Gastrocnemius medialis (tissue), 3 donors: ENCODE measurements around a stretch of chr15.

DNA sequence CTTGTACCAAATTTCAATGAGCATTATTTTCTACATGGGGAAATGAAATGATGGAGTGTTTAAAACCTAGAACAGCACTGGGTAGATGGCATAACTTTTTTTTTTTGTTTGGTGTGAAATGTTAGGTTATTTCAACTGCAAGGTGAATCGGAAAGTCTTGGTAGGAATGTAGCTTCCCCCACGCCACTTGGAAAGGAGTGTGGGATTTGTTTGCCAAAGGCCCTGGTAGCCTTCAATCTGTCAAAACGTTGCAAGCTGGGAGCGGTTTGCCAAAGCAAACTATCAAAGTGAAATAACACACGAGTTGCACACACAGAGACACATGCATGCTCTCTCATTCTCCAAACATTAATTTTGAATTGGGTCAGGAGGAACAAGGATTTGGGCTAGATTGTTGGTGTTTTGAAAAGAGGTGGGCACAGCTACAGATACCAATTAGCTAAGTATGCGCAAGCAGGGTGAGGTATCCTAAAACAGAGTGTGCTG lies 34.7 kb downstream of the THSD4 start:
- PRO-cap = no peak
- RAMPAGE, long total RNA, 3 experiments = no peak in any of the 3 experiments

- PRO-cap = no peak
- RAMPAGE, long total RNA, 3 experiments = start-site peak on the minus strand in 1 of 3 experiments, at chr15:71165134-71165513 at its widest, 7 to 13 reads per replicate
Measured at GRCh38 chr15:71164535-71165689, 49.6 kb downstream of the THSD4 start.

DNA sequence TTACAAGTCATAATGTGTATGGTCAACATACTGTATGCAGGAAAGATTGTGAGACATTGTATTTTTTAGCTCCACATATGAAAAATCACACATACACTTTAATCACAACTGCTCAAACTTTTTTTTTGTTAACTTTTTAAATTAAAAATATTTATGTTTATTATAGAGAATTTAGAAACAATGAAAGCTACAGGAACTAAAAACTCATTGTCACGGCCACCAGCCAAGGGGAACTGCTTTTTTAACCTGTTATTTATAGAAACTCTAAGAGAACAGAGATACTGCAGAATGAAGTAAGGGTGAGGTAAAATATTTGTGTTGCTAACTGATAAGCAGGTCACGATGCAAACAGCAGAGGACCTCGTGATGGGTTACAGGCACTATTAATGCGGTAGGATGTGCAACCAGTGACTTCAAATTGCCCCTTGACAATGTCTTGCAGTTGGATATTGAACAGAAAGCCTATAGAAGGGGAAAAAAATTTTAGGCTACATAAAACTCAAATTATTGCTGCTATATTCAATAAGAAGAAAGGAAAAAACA lies 53.1 kb downstream of the THSD4 start:
- PRO-cap = no peak
- RAMPAGE, long total RNA, 3 experiments = no peak in any of the 3 experiments

GRCh38 chr15:71245532-71245910 lies 130.2 kb downstream of the THSD4 start:
- PRO-cap = no peak
- RAMPAGE, long total RNA, 3 experiments = no peak in any of the 3 experiments

- PRO-cap = no peak
- RAMPAGE, long total RNA, 3 experiments = no peak in any of the 3 experiments
Measured at GRCh38 chr15:71385364-71385652, 270.0 kb downstream of the THSD4 start.

DNA sequence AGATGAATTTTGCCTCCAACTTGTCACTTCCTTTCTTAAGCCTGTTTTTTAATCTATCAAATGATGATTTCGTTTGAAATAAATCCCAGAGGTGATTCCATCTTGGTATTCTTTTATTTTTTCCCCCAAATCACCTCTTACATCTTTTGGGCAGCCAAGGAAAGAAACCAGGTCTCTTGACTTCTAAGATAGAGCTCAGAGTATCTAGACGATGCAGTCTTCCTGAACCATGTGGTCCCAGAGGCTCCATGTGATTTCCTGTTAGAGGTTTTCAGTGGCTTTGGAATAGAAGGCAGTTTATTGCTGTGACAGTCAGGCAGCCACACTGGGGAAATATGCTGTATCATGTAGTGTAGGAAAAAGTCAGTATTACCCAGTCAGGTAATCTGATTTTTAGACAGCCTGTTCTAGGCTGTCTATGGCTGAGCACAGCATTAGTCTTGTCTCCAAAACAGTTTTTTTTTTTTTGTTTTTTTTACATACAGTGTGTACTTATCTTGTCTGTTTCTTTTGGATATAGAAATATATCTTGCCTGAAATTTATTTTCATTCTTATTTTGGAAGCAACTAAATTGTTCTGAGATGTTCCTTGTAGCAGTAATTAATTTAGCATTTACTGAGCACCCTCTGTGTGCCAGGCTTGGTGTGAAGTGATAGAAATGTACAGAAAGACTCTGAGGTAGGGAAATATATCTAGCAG lies 294.3 kb downstream of the THSD4 start:
- PRO-cap = no peak
- RAMPAGE, long total RNA, 3 experiments = no peak in any of the 3 experiments

- PRO-cap = no peak
- RAMPAGE, long total RNA, 3 experiments = no peak in any of the 3 experiments
Measured at GRCh38 chr15:71447652-71448192, 332.5 kb downstream of the THSD4 start.

- PRO-cap = no peak
- RAMPAGE, long total RNA, 3 experiments = no peak in any of the 3 experiments
Measured at GRCh38 chr15:71455055-71455527, 339.8 kb downstream of the THSD4 start.

DNA sequence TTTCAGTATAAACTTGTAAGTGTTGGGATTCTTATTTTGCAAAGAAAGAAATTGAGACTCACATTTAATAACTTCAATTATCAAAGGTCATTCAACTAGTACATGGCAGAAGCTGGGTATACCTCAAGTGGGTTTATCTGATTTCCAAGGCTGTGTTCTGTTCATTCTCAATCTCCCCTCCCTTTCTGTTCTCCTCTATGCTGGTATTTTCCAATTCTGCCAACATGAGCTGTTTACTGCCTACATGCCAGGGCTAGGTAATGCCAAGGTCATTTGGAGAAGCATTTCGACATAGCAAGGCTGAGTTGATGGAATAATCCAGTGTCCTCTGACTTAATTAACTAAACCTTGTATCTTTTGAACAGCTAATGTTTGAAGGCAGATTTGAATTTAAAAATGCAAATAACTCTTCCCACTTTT lies 309.1 kb upstream of the NR2E3 start:
- PRO-cap = no peak
- RAMPAGE, long total RNA, 3 experiments = no peak in any of the 3 experiments

DNA sequence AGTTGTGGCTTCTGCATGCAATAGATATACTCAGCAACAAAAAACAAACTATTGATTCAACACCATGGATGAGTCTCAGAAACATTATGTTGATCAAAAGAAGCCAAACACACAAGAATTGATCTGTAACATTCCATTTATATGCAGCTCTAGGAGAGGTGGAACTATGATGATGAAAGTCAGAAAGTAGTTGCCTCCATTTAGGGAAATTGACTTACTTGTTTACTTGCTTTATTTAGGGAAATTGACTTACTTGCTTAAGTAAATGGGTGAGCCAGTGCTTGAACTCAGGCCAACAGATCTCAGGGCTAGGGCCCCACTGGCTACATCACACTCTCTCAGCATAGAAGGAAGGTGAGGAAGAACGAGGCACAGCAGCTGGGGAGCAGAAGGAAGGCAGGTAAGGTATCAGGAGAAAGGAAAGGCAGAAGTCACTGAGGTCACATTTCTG lies 296.5 kb upstream of the NR2E3 start:
- PRO-cap = no peak
- RAMPAGE, long total RNA, 3 experiments = no peak in any of the 3 experiments

DNA sequence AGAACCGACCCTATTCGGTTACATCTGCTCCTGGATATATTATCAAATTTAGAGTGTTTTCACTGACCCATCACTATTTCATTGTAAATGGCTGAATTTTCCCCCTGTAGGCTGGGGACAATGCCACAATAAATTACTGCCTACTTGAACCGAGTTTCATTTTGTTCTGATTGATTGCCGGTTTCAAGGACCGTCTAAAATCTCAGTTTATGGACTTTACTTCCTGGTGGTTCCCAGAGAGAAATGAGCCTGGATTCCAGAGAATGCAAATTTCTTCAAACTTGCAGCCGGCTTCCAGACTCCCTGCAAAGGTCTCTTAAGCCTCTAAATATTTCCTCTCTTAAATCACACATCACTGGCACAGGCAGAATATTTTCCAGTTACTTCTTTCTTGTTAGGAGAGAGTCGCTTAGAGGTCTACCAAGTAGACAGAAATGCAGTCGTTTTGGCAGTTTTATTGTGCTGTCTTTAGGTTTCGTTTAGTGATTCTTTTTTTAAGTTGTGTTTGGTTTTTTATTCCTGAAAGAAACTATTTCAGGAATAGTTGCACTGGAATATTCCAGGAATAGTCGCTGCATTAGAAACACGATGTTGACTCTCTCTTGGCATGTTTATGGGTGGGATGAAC lies 284.2 kb upstream of the NR2E3 start:
- PRO-cap = no peak
- RAMPAGE, long total RNA, 3 experiments = no peak in any of the 3 experiments

DNA sequence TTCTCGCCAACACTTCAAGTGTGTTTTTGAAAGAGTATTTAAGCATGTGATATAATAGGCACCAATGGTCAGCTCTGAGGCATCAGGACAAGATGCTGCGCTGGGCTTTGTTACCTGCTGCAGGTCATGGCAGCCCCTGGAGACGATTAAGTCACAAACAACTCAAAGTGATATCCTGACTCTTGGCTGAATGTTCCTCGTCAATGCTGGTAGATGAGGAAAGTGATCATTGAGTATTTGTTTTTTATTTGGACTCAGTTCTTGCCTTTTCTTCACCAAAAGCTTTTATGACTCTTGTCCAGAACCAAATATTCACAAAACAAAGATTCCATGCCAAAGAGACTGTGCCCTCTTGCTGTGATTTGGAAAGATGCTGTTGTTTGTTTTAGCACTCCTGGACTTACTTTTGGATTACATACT lies 133.3 kb upstream of the NR2E3 start:
- PRO-cap = no peak
- RAMPAGE, long total RNA, 3 experiments = no peak in any of the 3 experiments

- PRO-cap = no peak
- RAMPAGE, long total RNA, 3 experiments = no peak in any of the 3 experiments
Measured at GRCh38 chr15:71679580-71680443, 130.5 kb upstream of the NR2E3 start.

GRCh38 chr15:71780733-71781287 lies 29.5 kb upstream of the NR2E3 start:
- PRO-cap = no peak
- RAMPAGE, long total RNA, 3 experiments = no peak in any of the 3 experiments

DNA sequence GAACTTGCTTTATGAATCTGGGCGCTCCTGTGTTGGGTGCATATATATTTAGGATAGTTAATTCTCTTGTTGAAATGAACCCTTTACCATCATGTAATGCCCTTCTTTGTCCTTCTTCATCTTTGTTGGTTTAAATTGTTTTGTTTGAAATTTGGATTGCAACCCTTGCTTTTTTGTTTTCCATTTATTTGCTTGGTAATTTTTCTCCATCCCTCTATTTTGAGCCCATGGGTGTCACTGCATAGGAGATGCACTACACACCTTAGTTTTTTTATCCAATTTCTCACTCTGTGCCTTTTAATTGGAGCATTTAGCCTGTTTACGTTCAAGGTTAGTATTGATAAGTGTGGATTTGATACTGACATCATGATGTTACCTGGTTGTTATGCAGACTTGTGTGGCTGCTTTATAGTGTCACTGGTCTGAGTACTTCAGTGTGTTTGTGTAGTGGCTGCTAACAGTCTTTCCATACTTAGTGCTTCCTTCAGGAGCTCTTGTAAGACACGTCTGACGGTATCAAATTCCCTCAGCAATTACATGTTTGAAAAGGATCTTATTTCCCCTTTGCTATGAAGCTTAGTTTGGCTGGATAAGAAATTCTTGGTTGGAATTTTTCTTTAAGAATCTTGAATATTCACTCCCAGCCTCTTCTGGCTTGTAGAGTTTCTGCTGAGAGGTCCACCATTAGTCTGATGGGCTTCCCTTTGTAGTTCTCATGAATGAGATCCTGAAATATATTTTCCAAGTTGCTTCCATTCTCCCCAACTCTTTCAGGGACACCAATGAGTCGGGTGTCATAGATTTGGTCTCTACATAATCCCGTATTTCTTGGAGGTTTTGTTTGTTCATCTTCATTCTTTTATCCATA lies 33.6 kb downstream of the MYO9A start:
- PRO-cap = no peak
- RAMPAGE, long total RNA, 3 experiments = no peak in any of the 3 experiments

DNA sequence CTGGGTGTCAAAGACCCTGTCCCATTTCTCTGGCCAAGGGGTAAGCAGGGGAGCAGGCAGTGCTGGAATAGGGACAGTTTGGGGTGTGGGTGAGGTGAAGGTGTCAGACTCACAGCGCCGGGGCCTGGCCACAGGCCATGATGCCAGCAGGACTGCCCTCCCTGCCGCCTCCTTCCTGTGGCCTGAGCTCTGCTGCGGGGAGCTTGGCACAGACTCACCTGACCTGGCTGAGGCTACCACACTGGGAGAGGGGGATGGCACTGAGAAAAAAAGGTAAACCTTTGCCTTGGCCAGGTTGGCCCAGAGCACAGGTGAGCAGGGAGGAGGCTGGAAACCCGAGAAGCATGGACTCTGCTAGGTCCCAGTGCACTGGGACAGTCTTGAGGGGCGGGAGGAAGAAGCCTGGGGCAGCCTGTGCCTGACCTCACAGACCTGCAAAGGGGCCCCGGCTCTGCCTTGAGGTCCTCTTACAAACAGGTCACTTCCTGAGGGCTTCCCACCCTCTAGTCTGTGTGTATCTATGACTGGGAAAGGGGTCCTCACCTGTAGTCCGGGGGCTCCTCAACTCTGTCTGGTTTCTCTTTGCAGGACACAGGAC lies 28.2 kb downstream of the GRAMD2A start:
- PRO-cap = no peak
- RAMPAGE, long total RNA, 3 experiments = no peak in any of the 3 experiments

DNA sequence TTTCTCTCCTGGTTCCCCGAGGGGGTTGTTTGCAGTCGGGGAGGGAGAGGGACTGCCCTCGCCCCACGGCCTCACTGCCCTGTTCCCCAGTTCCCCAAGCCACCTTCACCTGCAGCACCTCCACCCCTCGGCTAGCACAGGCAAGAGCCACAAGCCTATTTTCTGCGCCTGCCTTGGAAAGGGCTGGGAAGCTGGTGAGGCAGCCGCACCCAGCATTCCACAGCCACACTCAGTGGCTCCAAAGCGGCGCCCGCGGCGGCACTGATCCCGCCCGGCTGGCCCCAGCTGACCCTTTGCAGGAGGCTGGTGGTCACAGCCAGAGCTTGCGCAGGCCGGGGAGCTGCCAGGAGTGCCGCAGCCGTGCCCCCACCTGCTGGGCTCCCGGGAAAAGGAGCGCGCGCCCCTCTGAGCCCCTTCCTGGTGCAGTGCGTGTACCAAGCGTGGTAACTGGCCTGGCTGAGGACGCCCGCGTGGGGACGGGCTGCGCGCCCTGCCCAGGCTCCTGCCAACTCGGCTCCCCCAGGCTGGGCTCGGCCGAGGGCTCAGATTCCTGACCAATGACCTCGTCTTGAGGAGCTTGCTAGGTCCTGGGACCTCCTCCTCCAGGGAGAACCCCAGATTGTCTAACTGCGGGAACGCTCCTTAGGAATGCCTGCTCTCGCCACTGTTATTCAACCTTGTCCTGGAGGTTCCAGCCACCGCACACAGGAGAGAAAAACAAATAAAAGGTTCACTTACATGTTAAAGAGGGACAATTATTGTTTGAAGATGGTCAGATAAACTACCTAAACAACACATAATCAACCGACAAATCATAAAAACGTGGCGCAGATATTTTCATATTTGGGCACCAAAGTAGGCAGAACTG lies 13.3 kb downstream of the GRAMD2A start:
- PRO-cap = no peak
- RAMPAGE, long total RNA, 3 experiments = no peak in any of the 3 experiments

- PRO-cap = bidirectional peak, plus-strand start at chr15:72203647, minus-strand start at chr15:72203501
- RAMPAGE, long total RNA, 3 experiments = no peak in any of the 3 experiments
Measured at GRCh38 chr15:72203135-72203949, 5.8 kb upstream of the GRAMD2A start.

- PRO-cap = no peak
- RAMPAGE, long total RNA, 3 experiments = no peak in any of the 3 experiments
Measured at GRCh38 chr15:72208422-72209052, 10.9 kb upstream of the GRAMD2A start.

DNA sequence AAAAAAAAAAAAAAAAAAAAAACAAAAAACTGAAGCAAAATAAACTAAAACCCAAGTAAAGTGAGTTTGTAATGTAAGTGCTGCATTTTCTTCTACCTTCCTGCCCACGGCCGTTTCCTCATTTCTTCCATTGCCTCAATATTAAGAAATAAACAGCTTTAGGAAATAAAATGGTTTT lies 3.3 kb downstream of the PKM start:
- PRO-cap = no peak
- RAMPAGE, long total RNA, 3 experiments = no peak in any of the 3 experiments